ENCODE measurements around the gene SLC25A26.

DNA sequence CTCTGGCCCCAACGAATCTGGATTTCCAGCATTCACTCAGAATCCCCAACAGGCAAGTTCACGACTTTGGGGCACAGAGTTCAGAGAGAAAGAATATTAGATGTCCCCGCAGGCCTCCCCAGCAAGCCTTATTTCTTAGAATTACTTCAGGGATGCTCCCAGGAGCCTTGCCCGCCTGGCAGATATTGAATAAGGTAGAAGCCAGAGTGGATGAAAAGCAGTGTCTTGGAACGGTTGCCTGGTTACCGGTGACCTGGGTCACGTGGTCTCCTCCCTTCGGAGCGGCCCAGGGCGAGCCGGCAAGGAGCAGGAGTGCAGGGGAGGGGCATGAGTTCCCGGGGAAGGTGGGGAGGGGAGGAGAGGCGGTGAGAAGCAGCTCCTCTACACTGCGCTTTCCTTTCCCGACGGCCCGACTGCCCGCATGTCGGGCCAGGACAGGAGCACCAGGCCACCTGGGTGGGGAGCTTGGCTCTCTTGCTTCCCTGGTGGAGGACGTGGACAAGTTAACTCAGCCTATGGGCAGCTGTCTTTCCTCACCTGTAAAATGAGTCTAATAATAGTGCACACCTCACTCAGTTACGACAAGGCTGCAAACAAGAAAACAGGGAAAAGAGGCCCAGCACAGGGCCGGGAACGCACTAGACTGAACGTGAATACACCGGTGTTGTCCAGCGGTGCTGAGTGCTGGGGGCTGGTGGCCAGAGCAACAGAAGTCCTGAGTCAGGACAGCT lies 198.4 kb downstream of the ADAMTS9 start:
- PRO-cap = no peak

GRCh38 chr3:64690774-64691552 lies 3.2 kb upstream of the ADAMTS9 start:
- PRO-cap = unidirectional peak, plus-strand start at chr3:64691381

- PRO-cap = no peak
Measured at GRCh38 chr3:64880458-64881250, 192.9 kb upstream of the ADAMTS9 start.

DNA sequence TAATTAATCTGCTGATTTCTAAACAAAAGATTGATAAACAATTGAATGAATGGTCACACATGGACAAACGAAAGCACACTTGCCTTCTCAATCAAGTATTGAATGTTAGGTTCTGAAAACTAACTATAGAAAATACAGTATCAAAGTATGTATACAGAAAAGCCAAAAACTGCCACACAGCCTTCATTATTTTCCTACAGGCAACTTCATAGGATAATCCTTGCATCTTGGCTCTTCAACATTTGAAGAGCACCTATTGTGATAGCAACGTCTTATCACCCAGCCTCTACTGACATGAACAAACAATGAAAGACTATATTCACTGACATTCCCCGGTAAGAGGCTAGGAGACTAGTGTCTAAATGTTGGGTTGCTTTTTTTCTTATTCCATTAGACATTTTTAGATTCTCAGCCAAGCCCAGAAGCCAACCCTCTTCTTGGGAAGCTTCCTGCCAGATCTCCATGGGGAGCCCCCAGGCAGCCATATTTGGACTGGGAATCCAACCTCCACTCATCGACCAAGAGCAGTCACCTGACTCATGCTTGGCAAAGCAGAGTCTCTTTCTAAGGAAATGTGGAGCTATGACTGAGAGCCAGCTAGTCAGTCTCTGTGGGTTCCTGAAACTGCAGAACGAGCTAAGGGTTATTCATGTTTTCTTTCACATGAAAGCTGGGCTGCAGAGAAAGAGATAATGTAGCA lies 227.6 kb downstream of the MAGI1 start:
- PRO-cap = no peak

GRCh38 chr3:65999642-66000031 lies 39.1 kb downstream of the MAGI1 start:
- PRO-cap = no peak

DNA sequence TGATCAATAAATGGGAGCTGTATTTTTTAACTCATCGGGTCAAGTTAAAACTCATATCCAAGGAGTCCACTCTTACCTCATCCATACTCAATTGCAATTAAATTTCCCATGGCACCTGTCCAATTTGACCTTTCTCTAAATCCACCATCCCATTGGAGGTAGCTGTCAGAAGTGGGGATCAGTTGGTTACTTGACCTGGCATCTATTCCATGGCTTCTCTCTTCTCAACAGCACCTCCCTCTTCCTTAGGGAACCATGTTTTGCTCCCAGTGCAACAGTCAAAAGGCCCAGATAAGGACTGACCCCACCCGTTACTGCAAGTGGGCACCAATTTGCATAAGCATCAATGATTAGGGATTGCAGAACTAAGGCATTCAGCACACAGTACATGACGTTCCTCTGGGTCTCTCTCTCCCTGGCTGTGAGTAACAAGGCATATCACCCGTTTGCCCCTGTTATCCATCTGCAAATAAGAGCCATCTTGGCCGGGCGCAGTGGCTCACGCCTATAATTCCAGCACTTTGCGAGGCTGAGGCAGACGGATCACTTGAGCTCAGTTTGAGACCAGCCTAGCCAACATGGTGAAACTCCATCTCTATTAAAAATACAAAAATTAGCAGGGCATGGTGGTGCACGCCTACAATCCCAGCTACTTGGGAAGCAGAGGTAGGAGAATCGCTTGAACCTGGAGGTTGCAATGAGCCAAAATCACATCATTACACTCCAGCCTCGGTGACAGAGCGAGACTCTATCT lies 18.9 kb downstream of the MAGI1 start:
- PRO-cap = no peak

GRCh38 chr3:66035993-66036596 lies 2.6 kb downstream of the MAGI1 start:
- PRO-cap = no peak

- PRO-cap = bidirectional peak, plus-strand start at chr3:66221012, minus-strand start at chr3:66220852
Measured at GRCh38 chr3:66220577-66221530, at the start of gene SLC25A26. Gene SLC25A26 (plus strand): TSS chr3:66221001.

DNA sequence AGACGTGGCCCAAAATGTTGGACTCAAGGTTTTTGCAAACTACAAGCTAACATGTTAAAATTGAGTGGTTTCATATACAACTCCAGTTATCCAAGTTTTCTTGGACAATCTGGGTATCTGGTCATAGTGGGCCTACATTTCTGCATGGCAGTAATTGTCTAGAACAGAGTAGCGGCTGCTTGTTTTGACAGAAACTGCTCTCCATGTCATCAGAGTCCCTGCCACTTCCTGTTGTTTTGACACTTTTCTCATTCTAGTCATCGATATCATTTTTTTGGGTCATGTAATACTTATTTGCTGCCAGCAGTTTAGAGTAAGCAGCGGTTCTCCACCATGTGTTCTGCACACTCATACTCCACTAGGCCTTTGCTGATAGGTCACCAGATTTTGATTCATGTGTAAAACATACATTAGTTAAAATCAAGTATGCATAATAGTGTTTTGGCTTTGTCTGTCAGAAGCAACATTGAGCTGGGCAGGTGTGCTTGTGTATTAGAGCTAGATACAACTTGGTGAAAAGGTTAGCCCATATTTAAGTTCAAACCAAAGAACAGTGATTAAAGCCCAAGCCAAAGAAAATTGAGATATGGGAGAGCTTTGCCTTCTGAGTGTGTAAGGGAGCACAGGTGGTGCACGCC lies 81.6 kb downstream of the SLC25A26 start:
- PRO-cap = no peak

DNA sequence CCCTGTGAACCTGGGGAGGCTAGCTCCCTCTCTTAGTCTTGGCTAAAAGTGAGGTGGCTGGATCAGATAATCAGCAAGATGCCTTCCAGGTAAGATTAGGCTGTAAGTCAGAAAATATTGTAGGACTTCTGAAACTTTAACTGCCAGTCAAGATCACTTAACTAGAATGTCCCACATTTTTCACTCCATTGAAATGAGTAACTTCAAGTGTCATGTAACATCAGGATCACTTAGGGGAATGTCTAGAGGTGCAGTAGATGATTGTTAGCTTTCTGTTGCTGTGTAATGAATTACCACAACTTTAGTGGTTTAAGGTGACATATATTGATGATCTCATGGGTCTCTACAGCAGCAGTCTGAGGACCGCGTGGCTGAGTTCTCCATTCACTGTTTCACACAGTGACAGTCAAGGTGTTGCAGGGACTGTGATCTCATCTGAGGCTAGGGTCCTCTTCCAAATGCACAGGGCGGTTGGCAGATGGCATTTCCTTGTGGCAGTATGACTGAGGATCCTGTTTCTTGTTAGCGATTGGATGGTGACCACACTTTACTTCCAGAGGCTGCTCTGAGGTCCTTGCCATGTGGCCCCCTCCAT lies 82.7 kb downstream of the SLC25A26 start:
- PRO-cap = no peak

DNA sequence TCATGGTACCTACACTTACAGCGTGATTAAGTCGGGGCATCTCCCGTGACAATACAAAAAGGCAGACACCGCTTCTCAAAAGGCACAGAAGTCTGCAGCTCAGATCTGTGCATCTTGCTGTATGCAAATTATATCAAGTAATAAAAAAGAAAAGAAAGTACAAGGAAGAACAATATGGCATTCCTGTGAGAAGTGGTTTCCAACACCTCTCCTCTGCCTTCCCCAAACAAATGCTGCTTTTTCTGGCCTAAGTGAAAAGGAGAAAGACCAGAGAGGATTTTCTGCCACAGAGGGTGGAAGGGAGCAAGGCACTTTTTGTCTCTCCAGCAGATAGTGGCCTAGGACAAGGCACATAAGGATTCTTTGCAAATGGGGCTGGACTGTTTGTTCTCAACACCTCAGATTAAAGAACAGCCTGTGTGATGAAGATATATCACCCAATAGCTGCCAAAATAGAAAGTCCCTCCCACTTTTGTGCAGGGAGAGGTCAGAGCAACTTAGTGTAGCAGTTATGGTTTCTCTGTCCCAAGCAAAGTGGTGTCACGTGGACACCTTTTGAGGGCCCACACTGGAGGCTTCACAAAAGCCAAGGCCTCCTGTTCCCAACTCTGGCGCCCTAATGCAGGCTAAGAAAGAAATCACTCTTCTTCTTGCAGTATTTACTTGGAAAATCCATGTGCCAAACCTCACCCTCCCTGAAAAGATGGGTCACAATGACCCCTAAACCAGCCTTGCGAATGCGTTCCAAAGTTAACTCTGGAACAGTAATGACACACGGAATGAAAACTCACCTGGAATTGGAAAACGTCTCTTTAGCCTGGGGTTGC lies 85.0 kb downstream of the LRIG1 start:
- PRO-cap = no peak

- PRO-cap = no peak
Measured at GRCh38 chr3:66432787-66432986, 68.1 kb downstream of the LRIG1 start.

DNA sequence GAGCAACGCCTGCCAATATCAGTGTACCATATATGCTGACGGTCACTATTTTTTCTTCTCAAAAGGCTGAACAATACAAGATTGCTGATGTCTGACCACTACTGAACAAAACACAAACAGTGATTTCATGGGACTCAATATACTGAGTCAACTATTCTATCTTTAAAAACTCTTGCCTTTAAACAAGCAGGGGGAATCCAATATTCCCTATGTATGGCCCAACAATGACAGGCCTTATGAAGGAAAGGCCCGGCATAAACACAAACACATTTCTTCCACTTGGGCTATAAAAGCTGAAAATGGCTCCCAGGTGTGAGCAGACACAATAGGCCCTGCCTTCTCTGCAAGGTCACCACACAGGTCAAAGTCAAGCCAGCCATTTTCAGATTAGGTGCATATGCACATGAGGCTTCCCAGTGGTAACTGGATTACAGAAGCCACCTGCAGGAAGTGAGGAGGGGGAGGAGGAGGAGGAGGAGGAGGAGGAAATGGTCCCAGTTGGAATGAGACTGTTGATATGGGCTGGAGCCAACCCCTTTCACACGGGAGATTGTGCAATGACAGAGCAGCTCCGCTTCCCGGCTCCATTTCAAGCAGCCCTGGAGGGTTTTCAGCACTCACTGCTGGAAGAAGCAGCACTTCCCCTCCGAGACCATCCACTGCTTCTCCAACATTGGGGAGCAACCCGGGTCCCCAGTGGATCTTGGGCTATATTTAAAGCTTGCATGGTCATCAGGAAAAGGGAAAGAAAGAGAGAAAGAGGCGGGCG lies 58.6 kb downstream of the LRIG1 start:
- PRO-cap = no peak

DNA sequence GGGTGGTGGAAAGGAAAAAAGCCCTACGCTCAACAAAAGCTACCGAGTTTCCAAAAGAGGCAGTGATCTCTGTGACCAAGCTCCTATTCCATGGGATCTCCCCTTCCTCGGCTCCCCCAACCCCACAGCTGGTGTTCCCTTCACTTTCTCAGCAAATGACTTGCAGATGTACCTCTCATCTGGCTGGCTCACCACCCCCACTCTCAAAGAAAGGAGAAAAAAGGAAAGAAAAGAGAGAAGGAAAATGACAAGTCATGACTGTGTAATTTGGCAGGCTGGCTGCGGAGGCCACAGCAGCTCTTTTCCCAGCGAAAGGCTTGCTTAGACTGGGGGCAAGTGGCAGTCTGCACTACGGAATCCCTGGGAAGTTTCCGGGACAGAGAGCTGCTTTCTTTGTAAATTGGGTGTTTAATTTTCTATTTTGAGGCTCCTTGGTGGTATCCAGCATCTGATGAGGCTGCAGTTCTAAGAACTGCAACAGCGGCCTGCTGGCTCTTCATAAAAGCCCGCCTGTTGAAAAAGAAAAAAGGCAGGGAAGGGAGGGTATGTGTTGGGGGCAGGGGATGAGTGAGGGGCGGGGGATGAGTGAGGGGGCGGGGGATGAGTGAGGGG lies 58.0 kb downstream of the LRIG1 start:
- PRO-cap = no peak

DNA sequence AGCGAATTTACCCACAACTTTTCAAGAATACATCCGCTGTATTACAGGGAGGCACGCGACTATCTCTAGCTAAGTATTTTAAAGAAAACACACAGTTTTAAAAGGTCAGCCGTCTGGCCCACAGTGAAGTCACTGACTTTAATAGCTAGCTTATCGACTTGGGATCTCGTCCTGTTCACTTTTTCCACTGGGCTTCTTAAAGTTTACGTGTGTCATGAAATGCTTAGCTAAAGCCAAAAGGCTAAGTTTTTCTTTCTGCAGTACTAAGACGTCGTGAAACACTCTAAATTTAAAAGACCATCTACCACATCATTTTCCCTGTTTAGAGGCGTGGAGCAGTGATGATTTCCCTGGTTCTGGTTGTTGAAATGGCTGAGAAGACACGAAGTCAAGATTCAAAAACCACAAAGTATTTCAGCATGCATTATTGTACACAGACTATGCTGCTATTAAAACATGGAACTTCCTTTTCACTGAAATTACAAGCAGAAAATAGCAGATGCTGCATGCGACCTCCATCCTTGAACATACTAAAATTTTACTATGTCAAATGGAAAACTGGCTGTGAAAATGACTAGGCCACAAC lies 27.1 kb downstream of the LRIG1 start:
- PRO-cap = no peak

DNA sequence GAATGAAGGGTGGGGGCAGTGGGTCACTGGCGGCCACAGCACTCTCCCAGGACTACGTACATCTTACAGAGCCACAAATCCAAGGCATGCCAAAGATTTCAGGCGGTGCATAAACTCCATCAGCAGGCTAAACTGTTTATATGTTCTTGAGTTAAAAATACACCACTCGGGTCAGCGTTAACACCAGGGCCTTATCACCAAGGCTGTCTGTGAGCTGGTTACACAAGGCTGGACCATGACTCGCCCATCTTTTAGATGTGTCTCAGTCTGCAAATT lies 15.6 kb downstream of the LRIG1 start:
- PRO-cap = no peak

DNA sequence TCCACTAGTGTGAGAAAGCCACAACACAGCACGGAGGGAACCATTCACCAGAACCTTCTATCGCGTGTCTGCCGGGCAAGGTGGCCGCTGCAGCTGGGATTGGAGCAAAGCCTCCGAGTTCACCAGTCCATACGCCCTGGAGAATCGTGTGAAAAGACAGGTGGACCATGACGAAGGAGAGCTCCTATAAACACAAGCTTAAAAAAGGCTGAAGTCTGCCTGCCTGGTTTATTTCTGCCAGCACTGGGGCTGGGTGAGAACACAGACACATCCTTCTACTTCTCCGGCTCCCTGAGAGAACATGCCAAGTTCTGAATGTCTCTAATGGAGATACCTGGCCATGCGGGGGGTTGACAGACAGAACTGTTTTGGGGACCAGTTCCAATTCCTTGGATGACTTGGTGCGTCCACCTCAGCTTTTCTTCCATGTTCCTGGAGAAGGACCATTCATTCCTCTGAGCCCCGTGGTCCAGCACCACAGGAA lies 82.2 kb upstream of the LRIG1 start:
- PRO-cap = no peak

DNA sequence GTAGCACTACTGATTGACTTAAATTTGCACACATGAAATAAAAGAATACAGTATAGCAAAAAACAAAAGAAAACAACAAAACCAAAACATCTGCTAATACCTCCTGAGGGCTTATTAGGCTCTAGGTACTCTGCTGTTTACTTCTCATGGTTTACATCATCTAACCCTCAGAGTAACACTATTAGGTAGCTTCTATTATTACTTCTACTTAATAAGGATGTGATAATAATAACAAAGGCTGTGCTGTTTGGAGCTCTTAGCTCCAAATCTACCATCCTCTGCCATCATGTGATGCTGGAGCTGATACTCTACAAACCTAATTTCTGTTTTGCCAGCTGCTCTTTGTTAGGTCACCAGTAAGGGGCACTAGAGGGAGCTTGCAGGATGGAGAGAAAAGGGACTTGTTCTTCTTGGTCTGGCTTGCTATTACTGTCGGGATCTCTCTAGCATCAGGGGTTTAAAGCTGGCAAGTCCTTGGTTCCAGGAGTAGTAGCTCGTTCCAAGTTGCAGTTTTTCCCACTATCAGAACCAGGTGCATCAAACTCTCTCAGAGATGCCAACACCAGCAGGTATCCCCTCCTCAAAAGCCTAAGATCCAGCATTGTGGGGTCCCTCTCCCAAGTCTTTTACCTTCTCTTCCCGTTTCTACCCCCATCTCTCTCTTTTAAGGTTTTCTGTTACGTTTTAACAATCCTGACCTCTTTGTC lies 194.9 kb upstream of the KBTBD8 start:
- PRO-cap = no peak

DNA sequence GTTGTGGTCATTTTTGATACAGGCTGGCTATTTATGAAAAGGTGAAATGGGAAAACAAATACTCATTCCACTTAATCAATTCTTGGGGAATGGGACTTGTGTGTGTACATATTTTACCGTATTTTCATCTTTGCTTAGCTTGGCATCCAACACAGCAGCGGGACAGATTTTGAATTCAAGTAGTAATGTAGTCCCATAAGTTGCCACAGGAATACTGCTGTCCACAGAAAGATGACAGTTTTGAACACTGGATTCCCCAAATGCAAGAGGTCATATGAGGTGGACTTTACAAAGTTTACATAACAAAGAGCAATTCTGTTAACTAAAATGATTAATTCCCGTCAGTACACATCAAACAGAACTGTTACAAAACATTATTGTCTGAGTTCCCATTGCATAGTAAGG lies 178.3 kb upstream of the KBTBD8 start:
- PRO-cap = no peak

DNA sequence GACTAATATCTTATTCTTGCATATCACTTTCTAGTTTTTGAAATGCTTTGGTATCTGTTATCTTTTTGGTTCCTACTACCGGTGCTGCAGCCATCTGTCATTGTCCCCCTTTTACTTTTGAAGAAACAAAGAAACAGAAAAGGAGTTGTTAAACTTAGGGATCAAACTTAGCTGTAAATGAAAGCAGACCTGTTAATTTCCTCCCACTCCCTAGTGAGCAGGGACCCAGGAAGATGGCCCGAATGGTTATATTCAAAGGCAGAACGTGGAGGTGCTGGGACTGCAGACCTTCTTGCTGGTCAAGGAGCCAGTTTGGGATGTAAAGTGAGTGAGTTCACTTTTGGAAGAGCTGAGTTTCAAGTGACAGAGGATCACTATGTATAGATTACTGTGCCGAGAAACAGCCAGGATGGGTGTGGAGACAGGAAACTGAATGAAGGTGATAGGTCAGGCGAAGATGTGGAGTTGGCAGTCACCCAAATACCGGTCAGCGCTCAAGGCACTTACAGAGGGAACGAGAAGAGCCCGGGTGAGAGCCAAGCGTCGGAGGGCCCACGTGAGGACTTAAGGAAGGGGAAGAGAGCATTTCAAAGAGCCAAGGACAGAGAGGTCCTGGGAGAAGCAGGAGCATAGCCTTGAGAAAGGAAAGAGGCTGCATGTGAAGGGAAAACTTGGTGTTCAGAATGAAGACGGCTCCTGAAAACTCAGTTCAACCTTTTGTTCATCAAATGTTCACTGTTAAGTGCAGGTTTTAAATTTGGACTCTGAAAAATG lies 20.2 kb downstream of the KBTBD8 start:
- PRO-cap = bidirectional peak, plus-strand start at position 598 of the sequence, minus-strand start at position 286 of the sequence